Daoy (cell line): ENCODE data around the gene PRR30.

- RAMPAGE, long total RNA, result no peak
These were observed 8.1 kb upstream of the TMEM214 start for GRCh38 chr2:27024566-27025154.

DNA sequence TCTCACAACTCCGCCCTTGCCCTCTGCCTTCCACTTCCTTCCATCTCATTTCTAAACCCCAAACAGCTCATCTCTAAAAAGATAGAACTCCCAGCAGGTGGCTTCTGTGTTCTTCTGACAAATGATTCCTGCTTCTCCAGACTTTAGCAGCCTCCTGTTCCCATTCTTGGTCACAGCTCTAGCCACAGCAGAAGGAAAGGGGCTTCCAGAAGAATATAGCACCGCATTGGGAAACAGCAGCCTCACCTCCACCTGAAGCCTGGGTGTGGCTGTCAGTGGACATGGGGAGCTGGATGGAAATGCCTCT, 8.3 kb downstream of the TMEM214 start:
- RAMPAGE, long total RNA, result no peak

GRCh38 chr2:27041411-27042559, 9.0 kb downstream of the TMEM214 start:
- RAMPAGE, long total RNA, result no peak

DNA sequence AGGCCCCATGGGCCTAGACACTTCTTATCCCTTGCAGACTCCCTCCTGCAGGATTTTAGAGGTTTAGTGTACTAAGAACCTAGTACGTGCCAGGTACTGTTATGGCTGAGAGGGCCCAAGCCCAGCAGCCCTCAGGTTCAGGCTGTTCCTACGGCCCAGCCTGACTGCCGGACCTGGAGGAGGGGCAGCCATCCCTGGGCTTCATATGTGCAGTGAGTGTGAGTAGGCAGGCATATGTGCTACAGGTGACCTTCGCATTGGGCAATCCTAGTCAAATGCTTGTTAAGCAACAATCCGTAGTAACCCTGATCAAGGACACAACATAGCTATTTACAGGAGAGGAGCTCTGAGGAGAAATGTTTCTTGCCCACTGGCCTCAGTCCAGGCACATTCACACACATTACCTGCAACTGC, 9.0 kb downstream of the KHK start:
- RAMPAGE, long total RNA, result no peak

DNA sequence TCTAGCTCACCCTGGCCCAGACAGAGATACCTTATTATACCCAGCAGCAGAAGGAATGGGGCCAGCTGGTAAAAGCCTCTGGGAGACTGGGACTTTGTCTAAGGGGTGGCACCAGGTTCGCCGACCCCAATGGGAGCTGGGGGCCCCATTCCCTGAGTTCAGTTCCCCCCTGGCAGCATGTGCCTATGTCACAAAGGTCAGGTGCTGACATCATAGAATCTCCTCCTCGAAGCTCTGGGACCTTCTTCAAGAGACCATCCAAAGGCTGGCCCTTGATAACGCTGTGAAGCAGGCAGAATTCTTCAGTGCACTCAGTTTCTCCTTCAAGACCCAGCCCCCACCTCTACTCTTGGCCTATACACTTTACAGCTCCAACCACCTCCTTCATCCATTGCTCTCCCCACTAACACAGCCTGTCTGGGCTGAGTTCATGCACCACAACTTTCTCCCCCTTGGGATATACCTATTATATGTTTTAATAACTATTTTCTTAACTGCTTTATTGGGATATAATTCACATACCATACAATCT, at the start of gene PRR30:
Gene PRR30, minus strand, starts transcription at position 138 of the 532 bp plus-strand sequence.
- RAMPAGE, long total RNA, result no peak

DNA sequence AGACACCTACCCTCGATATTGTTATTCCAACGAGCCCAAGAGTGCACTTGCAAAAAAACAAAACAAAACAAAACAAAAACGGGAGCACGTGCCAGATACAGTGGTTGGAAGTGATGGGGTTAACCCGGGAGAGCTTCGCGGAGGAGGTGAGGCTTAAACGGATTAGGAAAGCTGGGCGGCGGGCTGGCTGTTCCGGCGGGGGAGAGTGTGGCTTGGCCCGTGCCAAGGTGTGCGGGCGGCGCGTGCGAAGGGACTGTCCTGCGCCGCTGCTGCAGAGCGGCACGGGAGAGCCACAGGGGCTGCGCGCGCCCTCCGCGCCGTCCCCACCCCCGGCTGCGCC, 1.4 kb upstream of the SLC30A3 start:
- RAMPAGE, long total RNA, result no peak

- RAMPAGE, long total RNA, result no peak
These were observed 5.5 kb upstream of the ZNF513 start for GRCh38 chr2:27385943-27386451.

DNA sequence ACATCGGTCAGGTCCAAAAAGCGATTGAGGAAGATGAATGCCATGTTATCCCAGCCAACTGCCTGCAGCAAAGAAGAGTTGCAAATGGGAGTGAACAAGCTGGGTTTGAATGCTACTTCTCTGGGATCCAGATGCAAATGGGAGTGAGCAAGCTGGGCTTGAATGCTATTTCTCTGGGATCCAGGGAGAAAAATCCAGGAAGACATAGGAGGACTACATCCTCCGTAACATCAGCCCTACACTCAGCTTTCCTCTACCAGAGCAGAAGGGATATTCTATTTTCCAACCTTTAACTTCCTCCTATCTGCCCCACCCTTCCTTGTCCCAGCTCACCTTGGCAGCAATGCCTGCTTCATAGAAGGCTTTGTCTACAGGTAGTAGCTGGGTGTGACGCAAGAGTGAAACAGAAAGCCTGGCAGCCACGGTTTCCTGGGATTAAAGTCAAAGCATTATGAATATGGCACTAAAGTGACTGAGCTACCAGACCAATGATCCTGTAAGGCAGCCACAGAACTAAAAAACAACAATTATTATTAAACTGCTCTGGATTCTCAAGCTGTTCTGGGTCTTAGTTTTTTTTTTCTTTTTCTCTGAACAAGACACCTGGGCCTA, 3.9 kb downstream of the KRTCAP3 start:
- RAMPAGE, long total RNA, result no peak

DNA sequence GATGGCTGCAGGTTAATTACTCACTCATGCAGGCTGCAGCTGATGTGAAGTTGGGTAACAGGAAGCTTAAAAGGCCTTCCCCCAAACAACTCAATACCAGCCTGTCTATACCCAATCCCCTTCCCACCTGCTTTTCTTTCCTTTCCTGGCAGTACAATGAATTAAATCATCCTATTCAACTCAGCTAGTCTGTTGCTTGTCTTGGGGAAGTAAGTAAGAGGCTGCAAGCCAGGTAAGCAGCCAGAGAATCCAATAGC, 1.4 kb downstream of the FNDC4 start:
- RAMPAGE, long total RNA, result no peak

DNA sequence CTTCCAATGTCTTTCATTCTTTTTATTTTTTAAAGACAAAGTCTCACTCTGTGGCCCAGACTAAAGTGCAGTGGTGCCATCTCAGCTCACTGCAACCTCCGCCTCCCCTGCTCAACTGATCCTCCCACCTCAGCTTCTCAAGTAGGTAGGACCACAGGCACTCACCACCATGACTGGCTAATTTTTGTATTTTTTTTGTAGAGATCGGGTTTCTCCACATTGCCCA, 12.6 kb downstream of the GCKR start:
- RAMPAGE, long total RNA, result no peak

- RAMPAGE, long total RNA, result no peak
These were observed 40.0 kb downstream of the SLC4A1AP start for GRCh38 chr2:27703768-27703967.

DNA sequence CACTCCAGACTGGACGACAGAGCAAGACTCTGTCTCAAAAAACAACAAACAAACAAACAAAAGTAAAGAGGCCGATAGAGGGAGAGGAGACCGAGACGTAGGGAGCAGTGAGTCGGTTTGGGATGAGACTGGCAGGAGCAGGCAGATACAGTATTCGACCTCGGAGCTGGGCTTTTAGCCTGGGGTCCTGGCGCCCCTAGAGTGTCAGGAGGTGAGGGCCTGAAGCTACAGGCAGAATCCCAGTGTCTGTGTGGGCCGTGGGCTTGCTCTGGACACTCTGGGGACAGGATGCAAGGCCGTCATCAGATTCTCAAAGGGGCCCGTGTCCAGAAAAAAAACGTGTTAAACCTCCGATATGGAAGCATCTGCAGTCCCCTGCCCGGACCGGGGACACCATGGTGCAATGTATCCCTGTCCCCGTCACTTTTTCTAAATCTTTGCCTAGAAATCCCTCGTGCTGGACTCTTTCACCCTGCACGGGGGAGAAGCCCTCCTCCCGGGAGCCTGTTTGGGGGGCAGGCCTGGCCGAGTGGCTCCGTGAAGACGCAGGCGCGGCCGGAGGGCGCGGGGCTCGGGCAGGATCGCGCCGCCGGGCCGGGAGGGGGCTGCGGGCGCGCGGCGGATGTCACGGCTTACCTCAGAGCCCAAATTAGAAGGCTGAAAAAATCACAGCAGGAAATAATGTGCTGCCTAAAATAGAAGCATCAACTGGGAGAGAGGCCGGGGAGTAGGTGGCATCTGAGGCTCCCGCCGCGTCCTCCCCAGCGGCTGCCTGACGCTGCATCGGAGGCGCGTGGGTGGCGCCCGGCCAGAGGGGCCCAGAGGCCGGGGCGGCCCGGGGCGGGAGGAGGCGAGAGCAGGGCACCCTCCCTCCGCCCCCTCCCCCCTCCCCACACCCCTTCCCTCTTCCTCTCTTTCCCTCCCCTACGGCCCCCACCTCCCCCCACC, 51.5 kb downstream of the SLC4A1AP start:
- RAMPAGE, long total RNA, result no peak

- RAMPAGE, long total RNA, result no peak
These were observed 10.8 kb downstream of the BABAM2 start for GRCh38 chr2:27901116-27901932.

- RAMPAGE, long total RNA, result no peak
These were observed 231.6 kb upstream of the FOSL2 start for GRCh38 chr2:28161071-28161412.

DNA sequence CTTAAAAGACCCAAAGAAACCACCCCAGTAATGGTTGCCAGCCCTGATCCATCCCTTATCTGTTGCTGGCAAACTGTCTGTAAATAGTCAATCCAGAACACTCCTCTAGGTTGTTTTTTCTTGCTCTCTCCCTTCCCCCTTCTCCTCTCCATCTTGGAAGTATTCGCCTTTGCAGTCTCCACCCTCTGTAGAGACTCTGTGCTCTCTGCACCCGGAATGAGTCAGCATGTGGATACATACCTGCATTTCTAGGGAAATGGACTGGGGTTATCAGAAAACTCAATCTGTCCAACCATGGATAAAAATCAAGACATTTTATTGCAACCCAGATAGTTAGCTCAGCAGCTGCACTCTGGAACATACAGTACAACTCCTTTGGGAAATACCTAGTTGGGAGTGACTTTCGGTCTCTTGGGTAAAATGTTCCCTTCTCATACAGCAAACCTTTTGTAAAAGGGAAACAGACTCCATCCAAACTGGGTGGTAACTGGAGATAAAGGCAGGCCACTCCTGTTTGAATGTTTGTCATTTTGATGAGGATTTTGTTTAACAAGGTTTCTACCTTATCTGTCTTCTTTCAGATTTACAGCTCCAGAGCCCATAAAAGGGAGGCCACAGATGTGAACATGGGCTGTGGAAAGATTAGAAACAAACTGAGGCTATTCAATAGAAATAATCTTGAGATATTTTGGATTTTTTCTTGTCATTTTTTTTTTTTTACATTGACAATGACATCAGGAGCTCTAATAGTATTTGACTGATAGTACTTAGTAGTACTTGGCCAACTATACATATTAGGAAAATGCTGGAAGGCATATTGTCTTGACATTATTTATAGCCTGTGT, 123.3 kb upstream of the FOSL2 start:
- RAMPAGE, long total RNA, result no peak

- RAMPAGE, long total RNA, result no peak
These were observed 116.5 kb upstream of the FOSL2 start for GRCh38 chr2:28275885-28276731.

DNA sequence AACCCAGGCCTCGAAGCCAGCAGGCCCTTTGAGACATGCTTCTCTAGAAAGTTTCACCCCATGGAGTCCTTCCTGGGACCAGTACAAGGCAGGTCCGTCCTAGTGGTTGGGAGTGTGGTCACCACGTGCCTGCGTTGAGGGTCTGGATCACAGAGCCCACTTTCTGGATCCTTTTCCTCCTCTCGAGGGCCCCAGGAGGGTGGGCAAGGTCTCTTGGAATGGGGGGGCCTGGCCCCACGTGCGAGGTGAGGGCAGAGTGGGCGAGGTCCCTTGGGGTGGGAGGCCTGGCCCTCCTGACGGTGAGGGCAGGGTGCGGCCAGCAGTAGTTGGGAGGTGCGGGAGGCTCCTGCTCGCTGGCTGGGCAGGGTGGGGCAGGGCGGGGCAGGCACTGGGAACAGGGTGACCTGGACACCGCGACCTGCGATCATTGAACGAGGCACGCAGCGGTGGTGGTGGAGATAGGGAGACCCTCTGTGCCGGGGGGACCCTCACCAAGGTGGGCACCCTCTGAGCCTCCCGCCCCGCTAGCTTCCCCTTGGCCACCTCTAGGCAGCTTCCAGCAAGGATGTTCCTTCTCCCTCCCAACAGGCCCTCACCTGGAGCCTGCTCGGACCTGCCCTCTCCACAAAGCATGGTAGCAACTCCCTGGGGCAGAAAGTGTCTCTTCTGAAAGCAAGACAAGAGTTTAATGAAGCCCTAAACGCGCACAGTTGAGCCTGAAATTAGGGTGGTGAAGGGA, 15.5 kb upstream of the FOSL2 start:
- RAMPAGE, long total RNA, result no peak

- RAMPAGE, long total RNA, result no peak
These were observed 2.6 kb upstream of the FOSL2 start for GRCh38 chr2:28389965-28390513.

DNA sequence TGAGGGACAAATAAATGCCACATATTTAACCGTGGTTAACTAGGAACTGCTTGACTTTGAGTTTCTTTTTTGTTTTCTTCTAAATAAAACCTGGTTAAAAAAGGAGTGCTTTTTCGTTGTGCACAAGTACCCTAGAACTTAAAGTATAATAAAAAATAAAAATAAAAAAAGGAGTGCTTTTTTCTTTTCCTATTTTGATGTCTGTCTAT, 4.3 kb downstream of the FOSL2 start:
- RAMPAGE, long total RNA, result no peak

DNA sequence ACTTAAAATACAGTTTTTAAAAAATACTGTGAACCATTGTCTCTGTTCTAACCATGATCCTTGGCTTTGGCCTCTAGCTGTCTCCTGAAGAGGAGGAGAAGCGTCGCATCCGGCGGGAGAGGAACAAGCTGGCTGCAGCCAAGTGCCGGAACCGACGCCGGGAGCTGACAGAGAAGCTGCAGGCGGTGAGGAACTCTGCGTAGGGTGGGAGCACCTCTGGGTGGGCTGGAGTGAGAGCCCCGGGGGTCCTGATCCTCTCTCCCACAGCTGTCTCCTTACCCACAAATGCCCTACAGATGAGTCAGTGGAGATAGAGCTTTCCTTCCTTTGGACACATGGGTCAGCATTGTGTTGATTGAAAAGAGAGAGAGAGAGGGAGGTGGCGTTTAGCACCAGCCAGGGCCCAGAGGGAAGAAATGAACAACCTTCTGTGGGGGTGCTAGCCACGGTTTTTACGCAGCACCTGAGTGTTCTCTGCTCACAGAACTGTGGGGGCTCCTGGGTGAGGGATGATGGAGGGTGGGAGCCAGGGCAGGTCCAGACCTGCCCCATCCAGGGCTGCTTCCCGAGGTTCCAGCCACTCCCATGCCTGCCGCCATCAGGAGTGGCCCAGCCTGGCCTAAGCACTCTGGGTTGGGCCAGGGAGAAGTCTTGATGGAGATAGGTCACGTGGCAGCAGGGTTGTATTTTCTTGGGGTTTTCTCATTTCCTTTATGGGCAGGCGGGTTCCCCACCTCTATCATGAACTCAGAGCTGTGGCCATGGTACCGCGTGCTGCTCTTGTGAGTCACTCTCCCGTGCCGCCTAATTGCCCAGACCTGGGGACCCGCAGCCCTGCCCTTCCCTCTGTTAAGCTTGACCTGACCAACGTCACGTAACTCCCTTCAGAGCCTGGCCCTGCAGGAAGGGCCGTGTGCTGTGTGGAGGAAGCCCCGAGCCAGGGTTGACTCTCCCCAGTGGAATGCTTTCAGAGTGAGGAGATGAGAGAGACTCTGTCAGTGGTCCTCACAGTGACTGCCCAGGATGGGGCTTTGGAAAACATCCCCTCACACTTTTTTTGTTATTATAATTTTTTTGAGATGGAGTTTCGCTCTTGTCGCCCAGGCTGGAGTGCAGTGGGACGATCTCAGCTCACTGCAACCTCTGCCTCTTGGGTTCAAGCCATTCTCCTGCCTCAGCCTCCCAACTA, 16.4 kb downstream of the FOSL2 start:
- RAMPAGE, long total RNA, result no peak